ENCODE results near the genes DFFB, NPHP4 and CHD5.

- PRO-cap = no peak
Measured at GRCh38 chr1:3529409-3529851, 75.0 kb downstream of the ARHGEF16 start.

DNA sequence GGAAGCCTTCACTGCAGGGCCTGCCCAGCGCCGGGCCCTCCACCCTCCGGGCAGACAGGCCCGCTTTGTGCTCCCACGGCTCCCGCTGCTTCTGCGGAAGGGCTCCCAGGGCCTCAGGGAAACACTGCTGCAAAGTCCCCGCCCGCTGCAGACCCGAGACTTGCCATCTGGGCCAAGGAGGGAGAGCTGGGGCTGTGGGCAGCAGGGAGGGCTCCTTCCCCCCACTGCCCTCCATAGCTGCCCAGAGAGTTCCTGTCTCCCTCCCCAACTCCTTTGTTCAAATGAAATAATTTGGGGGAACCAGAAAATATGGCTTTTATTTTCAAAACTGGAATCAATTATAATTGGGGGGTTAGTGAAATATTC is 35.2 kb downstream of the MEGF6 start:
- PRO-cap = no peak

DNA sequence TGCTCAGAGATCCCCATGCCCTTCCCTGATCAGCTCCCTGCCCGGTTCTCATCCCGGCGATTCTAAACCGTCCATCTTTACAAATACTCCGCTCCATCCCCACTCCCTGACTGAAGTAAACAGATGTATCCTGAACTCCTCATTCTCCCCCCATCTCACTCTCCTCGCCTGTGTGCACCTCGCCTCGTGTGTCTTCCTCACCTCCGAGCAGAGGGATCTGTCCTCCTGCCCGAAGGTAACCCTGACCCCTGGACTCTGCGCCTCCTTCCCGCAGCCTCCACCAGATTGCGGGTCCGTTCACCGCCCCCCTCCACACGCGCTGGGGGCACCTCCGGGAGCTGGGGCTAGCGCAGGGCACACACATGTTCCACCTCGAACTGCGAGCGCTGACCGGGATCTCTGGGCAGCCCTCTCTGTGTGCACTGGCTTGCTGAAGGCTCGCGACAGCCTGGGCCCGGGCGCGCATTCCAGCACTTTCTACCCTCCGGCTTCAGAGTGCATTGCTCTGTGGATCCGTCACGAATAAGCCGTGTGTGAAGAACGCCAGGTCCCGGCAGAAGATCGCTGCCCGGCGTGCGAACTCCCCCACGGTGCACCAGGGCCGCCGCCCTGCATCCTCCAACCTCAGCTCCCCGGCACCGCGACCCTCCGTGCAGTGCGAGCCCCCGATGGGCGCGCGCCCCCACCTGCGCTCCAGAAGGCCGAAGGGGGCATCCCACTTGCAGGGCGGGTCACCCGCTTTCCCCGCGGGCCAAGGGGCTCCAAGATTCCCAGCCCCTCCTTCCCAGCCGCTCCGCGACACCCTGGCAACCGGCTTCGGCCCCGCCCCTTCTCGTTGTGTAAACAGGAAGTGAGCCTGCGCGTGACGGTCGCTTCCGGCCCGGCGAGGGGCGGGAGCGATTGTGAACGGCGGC is 612 bp upstream of the TPRG1L start:
- PRO-cap = bidirectional peak, plus-strand start outside the sequence, minus-strand start at position 834 of the sequence

DNA sequence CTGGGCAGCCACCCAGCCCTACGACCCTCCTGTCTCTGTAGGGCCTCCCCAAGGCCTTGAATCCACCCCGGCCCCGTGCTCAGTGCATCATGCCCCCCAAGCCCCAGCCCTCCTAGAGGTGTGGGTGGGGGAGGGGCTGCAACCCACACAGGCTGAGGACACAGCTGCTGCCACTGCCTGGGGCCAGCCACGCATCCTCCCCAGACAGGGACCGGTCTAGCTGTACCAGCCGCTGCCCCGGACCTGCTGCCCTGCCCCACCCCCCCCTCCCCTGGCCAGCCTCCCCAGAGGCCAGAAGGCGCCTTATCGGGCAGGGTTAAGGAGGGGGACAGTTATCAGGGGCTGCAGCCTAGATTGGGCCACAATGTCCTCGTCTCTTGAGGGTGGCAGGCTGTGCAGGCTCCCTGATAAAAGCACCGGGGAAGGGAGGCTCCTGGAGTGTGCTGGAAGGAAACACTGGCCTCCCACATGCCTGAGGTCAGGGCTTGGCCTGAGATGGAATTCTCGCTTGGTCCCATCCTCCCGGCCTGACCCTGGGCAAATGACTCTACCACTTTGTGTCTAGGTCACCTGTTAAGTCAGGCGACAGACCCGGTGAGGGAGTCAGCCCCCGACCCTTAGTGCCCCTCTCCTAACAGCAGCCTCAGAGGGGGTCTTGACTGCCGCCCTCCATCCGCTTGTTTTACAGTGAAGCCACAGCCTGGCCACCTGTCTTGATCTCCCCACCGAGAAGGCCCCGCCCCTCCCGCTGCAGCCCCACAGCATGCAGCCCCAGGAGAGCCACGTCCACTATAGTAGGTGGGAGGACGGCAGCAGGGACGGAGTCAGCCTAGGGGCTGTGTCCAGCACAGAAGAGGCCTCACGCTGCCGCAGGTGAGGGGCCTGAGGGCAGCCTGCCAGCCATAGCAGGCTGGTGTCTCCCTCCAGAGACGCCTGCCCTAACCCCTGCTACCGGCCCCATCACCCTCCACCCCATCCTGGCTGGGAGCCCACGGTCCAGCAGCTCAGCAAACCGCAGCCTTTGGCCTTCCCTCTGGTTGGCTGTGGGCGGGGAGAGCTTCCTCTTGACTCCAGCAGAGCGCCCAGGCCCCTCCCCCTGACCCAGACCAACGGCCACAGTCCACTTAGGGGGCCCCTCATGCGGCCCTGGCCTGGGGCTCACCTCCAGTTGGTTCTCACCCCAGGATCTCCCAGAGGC is 2.5 kb downstream of the SMIM1 start:
- PRO-cap = no peak

- PRO-cap = no peak
Measured at GRCh38 chr1:3783909-3784951, 11.7 kb downstream of the SMIM1 start.

DNA sequence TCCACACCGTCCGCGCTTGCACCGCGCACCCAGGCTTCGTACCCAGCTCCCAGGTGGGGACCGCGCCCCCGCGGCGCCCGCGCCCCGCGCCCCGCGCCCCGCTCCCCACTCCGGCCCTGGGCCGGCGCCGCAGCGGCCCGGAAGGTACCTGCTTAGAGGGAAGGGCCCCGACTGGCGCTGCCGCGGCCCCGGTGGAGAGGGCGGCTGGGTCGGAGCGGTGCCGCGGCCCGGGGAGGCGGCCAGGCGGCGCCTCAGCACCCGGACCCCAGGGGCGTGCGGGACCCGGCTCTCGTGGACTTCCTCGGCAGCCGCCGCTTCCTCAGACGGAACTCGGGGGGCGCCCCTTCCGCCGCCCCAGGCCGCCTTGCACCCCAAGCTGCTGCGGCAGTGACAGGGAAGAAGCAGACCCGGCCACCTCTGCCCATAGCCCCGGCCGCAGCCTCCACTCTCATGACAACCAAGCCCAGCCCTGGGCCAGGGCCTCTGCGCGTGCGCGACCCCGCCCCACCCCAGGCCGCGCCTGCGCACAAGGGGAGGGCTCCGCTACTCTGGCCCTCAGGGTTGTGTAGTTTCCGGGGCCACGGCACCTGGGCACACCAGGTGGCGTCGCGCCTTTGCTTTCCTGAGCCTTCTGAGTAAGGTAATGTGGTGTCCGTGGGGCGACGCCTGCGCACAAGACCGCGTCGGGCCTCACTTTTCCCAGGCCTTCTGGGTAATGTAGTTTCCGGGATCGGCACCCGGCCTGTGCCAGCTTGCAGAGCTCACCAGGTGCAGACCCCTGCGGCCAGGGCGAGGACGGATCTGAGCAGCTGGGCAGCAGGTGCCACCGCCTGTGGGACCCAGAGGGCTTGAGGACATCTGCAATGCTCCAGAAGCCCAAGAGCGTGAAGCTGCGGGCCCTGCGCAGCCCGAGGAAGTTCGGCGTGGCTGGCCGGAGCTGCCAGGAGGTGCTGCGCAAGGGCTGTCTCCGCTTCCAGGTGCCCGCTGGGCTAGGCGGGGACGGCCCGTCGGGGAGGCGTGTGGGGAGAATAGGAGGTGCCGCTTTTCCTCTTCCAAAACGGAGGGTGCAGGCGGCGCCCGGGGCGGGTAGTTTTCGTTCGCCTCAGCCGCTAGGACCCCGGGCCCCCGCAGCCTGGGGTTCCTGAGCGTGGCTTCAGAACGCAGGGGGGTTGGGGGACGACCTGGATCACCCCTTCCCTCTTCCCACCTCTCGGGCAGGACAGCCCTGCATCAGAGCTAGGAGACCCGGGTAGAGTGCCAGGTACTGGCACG is at the start of gene DFFB:
DFFB (plus strand) TSS at position 736 of the 1,272 bp plus-strand sequence.
- PRO-cap = bidirectional peak, plus-strand start at position 757 of the sequence, minus-strand start at position 471 of the sequence

- PRO-cap = no peak
Measured at GRCh38 chr1:3942529-3943277, 42.6 kb upstream of the C1orf174 start.

DNA sequence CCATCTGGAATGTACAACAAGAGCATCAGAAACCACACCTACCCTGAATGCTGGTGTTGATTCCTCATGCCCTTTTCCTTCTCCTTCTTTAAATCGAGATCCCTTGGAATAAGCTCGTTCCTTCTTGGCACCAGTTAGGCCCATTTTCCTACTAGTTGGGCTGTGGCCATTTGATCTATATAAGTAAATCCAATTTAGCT is 170.4 kb upstream of the AJAP1 start:
- PRO-cap = no peak

DNA sequence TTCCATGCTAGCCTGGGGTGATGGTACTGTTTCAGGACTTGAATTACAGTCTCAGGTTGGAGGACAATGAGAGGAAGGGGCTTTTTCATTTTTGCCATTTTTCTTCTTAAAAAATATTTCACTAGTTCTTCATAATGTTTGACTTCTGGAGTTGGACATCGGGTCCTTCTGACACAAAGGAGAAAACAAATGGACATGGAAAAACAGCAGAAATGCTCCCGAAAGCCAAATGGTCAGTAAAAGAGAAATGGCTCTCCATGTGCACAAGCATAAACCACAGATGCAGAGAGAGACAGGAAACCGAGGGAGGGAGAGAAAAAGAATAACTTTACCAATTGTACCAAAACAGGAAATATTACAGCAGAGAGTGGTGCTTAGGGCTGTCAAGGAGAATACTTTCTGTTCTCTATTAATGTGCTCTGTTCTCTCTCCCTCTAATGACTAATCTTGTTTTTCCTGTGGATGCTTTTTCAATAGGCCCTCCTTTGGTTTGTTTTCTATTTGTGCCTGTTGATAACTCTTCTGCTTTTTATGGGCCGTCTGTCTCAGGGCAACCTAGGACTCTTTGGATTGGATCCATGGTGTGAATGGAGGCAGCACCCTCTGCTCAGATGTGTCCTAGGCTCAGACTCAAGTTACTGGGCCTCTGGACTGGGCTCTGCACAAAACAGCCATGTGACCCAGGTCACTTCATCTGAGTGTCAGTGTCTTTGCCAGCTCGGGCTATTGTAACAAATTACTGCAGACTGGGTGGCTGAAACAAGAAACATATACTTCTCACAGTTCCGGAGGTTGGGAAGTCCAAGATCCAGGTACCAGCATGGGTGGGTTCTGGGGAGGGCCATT is 663.1 kb downstream of the NPHP4 start:
- PRO-cap = no peak

GRCh38 chr1:5389188-5389409 is 603.1 kb downstream of the NPHP4 start:
- PRO-cap = no peak

- PRO-cap = no peak
Measured at GRCh38 chr1:5966837-5967755, 25.1 kb downstream of the NPHP4 start.

DNA sequence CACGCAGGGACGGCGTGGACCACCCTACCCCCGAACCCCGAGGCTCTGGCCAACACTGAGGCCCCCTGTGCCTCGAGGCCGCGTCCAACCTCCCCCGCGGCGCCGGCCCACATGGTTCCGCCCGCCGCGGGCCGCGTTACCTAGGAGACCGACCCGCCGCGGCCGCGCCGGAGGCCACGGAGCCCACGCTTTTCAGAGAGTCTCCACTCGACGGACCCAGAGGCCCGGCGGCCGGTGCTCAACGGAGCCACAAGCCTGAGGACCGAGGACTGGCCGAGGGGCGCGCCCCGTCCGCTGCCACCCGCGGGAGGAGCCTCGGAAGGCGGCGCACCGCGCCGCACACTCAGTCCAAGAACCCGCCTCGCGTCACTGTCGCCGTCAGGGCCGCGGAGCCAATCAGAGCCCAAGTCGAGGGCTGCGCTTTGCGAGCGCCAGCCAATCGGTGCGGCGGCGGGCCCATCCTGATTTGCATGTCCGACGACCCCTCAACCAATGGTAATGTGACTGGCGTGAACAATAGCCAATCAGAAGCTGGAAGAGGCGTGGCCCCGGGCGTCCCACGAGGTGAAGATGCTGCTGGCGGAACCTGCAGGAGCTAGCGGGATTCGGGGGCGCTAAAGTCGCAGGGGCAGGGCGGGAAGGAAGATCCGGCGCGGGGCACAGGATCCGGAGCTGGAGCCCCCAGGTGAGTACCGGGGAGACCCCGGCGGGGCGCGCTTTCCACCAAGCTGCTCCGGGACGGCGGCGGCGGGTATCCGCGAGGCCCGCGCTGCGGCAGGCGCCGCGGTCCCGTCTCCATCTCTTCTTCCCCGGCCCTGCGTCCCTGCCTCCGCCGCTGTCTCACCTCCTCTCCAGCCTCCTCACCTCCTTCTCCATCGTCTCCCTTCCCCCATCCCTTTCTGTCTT is at the start of gene NPHP4:
NPHP4 (minus strand) TSS at position 322 of the 906 bp plus-strand sequence.
- PRO-cap = bidirectional peak, plus-strand start at position 591 of the sequence, minus-strand start at position 371 of the sequence

DNA sequence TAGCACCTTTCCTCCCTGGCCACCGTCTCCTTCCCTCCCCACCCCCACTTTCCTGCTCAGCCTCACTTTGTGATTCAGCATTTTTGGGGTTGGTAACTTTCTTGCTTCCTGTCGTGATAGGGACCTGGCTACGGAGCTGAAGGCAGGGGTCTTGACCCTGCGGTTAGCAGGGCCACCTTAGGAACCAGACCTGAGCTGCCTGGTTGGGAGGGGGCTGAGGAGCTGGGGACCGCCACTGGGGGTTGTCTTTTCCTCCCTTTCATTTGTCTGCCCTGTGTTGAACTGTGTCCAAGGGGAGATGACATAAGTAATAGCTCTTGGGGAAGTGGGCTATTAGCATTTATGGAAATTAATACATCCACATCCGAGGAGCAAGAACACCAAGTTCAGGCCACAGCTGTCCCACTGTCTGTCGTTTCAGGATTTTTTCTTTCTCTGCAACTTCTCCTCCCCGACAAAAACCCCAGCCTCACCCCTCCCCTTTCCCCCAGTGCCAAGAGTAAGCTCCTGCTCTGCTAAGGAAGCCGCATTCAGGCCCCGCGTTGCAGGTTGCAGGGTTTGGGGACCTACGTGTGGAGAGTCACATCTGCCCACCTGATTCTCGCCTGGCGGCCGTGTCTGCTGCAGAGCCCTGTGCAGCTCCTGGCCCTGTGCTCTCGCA is 1.6 kb upstream of the NPHP4 start:
- PRO-cap = no peak

DNA sequence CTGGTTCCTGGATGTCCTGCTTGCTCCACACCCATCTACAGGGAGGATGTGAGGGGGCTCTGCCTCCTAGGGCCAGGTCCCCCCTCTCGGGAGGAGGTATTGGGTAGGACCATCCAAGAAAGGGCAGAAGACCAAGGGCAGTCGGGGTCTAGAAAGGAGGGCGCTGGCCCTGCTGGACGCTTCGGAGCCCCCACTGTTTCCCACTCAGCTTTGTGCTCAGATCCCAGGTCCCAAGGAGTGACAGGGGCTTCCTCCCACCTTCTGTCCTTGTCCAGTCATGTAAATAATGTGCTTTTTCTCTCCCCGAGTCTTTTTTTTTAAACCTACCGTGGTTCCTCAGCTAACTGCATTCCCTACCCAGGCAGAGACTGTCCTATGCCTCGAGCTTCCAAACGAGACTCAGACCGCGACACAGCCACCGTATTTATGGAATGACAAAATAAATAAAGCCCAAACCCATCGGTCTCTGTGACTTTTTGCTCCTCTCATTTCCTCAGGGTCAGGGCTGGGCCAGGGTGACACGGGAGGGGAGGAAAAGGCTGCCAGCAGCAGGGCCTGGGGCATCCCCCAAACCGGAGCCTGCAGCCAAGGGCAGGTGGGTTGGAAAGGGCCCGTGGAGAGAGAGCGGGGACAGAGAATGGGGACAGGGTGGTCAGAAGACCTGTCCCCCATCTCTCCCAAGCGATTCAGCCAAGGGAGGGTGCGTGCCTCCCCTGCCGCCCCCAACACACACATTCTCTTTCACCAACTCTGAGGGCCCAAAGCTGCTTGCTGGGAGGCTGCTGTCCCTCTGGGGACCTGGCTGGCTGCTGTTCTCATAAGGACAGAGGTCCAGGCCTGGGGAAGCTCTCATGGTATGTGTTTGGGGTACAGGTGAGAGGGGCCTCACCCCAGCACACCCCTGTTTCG is 55.3 kb downstream of the KCNAB2 start:
- PRO-cap = no peak

DNA sequence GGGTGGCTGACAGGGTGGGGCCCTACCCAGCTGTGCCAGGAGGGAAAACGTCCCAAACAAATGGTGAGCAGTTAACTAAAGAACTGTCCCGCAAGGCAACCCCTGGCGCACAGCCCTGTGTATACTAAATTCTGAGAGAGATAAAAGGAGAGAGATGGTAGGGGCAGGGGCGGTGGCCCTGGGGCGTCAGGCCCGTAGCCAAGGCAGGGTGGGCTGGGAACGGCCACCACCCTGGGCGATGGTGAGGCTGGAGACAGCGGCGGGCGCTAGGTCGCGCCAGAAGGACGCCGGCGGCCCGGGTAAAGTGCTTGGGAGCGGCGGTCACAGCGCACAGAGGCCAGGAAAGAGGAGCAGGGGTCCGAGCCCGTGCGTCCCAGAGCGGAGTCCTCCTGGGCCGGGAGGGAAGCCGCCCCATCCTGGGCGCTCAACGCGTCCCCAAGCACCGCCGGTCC is 1.1 kb downstream of the CHD5 start:
- PRO-cap = no peak

GRCh38 chr1:6179460-6180784 is at the start of gene CHD5:
Gene CHD5, minus strand, starts transcription at chr1:6180321.
- PRO-cap = no peak

DNA sequence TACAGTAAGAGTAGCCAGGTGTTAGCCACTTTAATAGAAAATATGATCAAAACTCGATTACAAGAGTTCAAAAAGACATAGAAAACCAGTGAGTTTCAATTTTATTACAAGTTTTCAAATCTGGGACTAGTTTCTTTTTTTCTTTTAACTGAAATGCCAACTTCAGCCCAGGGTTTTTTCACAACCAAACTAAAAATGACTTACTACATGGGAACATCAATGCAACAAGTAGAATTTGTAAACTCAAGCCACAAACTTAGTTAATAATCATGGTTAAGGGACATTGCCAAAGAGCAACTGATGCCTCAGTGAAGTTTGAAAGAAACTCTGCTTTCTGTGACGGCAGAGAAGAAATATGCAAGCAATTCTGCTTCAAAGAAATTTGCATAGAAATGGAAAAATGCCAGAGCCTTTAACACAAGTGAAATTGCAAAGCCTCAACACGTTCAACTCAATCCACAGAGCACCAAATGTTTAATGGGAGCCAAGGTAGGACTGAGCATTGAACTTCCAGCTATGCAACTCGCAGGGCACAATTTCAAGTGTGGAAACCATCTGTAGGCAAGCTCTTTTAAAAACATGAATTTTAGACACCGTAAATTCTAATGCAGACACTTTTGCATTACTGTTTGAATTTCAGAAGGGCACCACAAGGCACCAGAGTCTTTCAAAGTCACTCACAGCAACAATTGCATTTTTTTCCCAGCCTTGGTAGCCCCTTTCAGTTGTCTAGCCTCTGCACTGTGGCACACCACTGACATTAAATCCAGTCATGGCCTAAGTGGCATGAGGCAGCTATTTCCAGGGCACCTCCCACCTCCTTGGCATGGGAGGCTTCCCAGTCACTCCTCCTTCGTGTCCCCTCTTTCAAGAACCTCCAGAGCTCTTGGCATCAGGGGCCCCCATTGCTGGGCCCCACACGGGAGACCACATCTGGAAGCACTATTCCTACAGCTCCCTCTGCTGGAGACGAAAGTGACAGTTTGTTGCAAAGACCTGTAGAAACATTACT is 5.2 kb upstream of the CHD5 start:
- PRO-cap = no peak

DNA sequence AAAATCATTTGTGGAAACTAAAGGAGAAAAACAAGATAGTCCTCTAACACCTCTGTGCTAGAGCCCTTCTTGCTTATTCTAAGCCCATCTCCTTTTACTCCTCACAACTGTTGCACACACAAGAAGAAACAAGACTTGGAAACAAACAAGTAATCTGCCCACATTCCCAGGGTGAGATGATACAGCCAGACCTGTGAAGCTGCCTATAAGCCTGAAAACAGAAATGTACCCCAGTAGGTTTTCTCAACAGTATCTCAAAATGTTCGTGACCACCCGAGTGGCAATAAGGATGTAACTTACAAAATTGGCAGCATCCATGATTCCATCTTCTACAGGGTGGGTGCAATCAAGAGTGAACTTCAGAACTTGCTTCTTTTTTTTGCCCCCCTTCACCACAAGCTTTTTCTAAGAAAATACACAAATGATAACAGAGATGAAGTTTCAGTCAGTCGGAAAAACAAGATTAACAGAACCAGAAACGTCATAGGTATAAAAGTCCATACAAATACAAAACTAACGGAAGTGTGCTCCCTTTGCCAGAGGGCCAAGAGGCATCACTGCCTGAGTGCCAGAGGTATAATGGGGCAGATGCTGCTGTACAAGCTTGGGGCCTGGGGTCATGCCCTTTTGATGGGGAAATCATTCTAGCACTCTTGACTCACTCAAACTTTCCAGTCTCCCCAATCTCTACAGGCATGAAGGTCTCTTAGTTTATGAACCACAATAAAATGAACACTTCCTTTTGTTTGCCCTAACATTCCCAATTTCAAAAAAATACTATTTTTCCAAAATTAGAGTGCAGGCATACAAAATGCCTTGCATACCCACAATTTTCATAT is 1.8 kb downstream of the RPL22 start:
- PRO-cap = no peak

DNA sequence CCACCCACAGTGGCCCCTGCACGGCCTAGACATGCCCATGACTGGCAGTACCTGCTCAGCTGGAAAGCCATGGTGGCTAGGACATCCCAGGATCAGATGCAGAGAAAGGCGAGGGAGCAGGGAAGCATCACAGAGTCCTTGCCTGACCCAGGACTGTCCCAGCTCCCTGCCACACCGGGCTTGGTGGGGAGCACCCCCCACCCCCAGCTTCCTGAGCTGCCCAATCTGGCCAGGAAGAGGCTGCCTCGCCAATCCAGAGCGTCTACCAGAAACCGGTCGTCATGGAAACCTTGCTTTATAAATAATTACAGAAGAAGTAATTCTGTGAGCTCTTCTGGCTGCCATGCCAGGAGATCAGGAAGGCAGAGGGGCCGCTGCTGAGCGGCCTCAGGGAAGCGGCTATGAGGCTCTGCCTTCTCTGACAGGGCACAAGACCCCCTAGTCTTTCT is 34.8 kb downstream of the ACOT7 start:
- PRO-cap = bidirectional peak, plus-strand start at position 349 of the sequence, minus-strand start at position 155 of the sequence

GRCh38 chr1:6481912-6482818 is 9.3 kb downstream of the PLEKHG5 start:
- PRO-cap = bidirectional peak, plus-strand start at chr1:6482347, minus-strand start at chr1:6482201; unidirectional peak, plus-strand start at chr1:6482640